ENCODE results near the genes ZNF541 and SPACA4.

GRCh38 chr19:47275116-47276286, 816 bp downstream of the INAFM1 start:
- RAMPAGE, long total RNA: no peak
- RRBS: 26% methylated on average over 18 of the region's 59 CpGs

- RAMPAGE, long total RNA: no peak
- RRBS: 93% methylated on average over 2 of the region's 12 CpGs
These were observed 8.9 kb upstream of the C5AR2 start for GRCh38 chr19:47323056-47323440.

GRCh38 chr19:47480114-47480495, 3.9 kb downstream of the KPTN start:
- RAMPAGE, long total RNA: no peak
- RRBS: no CpG with 5 or more reads among the region's 23 CpGs

- RAMPAGE, long total RNA: no peak
- RRBS: 61% methylated on average over 1 of the region's 32 CpGs
These were observed 14.7 kb downstream of the NAPA start for GRCh38 chr19:47499963-47500822.

GRCh38 chr19:47502715-47502986, 12.2 kb downstream of the NAPA start:
- RAMPAGE, long total RNA: no peak

DNA sequence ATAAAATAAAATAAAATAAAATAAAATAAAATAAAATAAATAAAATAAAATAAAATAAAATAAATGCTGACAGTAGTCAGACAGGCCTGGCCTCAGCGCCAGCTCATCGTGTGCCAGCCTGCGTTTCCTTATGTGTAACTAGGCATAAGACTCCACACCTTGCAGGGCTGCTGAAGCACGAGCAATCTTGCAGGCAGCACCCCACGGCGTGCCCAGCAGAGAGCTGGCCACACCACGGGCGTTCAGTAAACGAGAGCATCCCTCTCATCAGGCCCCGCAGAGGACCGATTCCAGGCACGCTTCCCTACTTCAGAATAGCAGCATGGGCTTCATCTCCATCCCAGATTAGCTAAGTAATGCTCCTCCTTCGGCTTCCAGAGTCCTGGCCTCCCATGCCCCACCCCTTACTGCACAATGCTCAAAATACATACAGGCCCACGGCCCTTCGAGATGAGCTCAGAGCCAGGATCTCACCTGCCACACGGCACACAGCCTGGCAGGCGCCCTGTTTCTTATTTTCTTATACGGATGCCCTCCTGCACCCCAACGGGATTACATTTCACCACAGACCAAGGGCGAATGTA, 5.5 kb downstream of the NAPA start:
- RAMPAGE, long total RNA: no peak
- RRBS: no CpG with 5 or more reads among the region's 20 CpGs

- RAMPAGE, long total RNA: no peak
- RRBS: no CpG with 5 or more reads among the region's 7 CpGs
These were observed 3.8 kb downstream of the NAPA start for GRCh38 chr19:47511059-47511536.

DNA sequence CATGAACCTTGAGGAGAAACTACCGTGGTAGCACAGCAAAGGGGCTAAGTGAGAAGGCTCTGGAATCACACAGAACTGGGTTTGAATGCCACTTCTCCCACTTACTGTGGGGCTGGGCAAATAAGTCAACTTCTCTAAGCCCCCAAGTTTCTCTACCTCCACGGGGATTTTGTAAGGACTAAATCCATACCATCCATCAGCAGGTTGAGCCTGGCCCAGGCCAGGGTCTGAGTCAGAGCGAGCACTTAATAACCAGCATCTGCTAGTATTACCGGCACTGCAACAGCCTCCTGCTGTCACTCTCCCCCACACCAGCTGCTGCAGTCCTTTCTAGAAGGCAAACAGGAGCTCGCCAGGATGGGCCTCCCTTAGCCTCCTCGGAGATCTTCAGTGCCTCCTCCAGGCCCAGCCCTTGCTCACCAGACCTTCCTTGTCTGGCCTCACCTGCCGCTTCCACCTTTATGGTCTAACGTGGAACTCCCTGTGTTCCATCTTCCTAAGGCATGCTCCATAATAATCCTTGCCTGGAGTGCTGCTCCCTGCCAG, 3.2 kb downstream of the NAPA start:
- RAMPAGE, long total RNA: no peak
- RRBS: no CpG with 5 or more reads among the region's 8 CpGs

- RAMPAGE, long total RNA: no peak
- RRBS: 27% methylated on average over 1 of the region's 32 CpGs
These were observed 672 bp downstream of the NAPA start for GRCh38 chr19:47514070-47514712.

DNA sequence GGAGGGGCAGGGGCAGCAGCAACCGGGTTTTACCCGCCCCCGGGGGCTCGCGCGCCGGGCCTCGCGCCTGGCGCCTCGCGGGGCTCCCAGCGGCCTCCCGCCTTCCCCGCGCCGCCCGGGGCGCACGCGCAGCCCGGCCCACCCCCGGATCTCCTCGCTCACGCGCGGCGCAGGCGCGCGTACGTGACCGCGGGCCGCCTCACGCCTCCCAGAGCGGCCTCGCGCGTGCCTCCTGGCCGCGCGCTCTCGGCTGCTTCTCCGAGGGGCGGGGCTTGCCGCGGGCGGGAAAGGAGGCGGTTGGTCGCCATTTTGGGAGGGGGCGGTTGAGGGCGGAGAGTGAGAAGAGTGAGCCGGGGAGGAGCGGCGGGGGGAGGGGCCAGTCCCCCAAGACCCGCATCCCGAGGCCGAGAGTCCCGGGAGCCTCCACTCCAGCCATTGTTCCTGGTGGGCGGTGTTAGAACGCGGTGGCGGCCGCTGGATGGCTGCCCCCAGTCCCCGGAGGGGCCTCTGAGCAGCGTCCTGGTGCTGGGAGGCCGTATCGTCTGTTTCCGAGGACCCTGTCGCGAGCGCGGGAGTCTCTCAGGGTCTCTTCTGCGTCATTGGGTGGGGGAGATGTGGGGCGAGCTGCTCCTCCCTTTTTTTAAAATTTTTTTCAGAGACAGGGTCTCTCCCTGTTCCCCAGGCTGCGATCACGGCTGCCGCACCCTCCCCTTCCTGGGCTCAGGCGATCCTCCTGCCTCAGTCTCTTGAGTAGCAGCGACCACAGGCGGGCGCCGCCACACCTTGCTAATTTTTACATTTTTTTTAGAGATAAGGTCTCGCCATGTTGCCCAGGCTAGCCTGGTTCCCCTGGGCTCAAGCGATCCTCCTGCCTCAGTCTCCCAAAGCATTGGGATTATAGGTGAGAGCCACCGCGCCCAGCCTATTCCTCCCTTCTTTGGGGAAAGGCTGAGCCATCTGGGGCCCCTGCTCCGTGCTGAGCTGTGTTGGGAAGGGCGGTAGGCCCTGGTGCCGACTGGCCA, at the start of gene ZNF541:
TSS of gene ZNF541 (minus strand) at position 99 of the 1,022 bp plus-strand sequence.
- RAMPAGE, long total RNA: no peak
- RRBS: 11% methylated on average over 23 of the region's 91 CpGs

DNA sequence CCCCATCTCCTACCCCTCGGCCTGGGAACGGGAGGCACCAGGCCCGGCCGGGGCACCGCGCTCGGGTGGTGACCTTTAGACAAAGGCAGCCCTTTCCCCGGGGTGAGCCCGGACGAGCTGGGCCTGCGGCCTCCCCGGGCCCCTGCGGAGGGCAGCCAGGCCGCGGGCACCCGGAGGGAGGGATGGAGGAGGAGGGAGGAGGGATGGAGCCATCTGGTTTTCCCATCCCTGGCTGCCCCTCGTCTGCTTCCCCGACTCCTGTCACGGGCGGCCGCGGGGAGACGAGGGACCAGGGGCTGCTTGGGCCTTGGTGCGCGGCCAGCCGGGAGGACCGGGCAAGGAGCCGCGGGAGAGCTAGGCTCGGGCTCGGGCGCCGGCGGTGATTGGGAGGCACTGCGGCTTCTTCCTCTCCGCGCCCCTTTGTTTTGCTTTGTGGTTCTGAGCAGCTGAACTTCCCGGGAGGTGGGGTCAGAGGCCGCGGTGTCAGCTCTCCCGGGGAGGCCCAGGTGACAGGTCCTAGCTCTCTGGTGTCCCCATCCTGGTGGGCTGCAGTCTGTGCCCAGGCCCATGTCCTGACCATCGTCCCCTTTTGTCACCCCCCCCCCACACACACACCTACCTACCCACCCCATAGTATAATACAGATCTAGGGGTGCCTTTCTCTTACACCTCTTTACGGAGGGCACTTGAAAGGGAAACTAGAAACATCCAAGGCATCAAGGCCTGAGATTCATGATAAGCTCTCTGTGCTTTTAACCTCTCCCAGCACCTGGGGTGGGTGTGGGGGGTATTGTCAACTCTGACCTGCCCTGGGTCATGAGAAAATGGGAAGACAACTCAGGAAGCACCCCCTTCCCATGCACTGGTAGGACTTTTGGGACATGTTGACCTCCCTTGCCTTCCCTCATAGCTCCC, 1.3 kb downstream of the BICRA start:
- RAMPAGE, long total RNA: no peak
- RRBS: 2% methylated on average over 20 of the region's 43 CpGs

GRCh38 chr19:47728878-47729855, 15.9 kb downstream of the EHD2 start:
- RAMPAGE, long total RNA: no peak
- RRBS: no CpG with 5 or more reads among the region's 16 CpGs

GRCh38 chr19:47750615-47751153, 5.3 kb downstream of the NOP53 start:
- RAMPAGE, long total RNA: no peak
- RRBS: 86% methylated on average over 1 of the region's 23 CpGs

DNA sequence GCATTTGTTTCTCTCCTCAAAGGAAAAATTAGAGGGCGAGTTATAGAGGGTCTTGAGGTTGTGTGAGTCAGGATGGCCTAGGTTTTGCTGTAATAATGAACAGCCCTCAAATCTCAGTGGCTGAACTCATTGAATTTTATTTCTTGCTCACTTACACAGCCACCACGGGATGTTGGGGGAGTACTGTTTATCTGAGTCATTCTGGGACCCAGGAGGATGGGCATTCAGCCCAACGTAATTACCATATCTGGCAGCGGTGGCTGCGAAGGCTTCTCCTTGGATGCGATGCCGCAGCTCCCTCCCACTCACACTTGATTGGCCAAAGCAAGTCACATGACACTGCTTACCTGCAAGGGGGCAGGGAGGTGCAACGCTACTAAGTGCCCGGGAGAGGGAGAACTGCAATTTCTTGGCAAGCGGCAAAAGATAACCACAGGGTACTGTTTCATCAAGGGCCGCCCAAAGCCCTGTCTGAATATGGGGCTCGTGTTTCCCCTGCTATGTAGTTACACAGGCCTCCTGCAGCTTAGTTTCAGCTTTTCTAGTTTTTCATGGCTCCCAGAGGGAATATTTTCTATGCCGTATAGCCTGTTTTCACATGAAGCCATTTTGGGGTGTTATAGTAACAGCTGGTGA, 19.9 kb downstream of the ZSWIM9 start:
- RAMPAGE, long total RNA: no peak
- RRBS: no CpG with 5 or more reads among the region's 13 CpGs

GRCh38 chr19:48328922-48330047, 3.9 kb downstream of the EMP3 start:
- RAMPAGE, long total RNA: no peak
- RRBS: no CpG with 5 or more reads among the region's 18 CpGs

DNA sequence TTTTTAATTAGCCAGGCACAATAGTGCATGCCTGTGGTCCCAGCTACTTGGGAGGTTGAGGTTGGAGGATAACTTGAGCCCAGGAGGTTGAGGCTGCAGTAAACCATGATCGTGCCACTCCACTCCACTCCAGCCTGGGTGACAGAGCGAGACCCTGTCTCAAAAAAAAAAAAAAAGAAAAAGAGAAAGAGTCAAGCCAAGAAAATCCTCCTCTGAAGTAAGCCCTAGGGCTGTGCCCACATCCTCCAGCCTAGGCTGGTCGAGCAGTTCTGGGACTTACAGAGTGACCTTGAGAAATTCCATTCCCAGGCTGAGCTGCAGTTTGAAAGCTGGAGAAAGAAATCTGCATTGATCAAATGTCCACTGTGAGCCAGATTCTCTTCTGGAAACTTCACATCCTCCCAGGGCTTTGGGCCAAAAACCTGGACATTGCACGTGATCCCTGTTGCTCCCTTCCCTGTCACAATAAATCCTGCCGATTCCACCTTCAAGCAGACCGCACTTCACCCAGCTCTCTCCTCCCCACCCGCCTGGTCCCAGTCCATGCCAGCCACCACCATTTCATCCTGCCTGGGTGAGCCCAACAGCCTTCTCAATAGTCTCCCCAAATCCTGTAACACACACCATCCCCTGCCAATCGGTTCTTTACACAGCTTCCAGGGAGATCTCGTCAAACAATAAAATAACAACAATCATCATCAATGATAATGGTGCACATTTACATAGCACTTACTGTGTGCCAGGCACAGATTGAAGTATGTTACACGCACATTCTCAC, 15.7 kb downstream of the TMEM143 start:
- RAMPAGE, long total RNA: no peak
- RRBS: no CpG with 5 or more reads among the region's 10 CpGs

DNA sequence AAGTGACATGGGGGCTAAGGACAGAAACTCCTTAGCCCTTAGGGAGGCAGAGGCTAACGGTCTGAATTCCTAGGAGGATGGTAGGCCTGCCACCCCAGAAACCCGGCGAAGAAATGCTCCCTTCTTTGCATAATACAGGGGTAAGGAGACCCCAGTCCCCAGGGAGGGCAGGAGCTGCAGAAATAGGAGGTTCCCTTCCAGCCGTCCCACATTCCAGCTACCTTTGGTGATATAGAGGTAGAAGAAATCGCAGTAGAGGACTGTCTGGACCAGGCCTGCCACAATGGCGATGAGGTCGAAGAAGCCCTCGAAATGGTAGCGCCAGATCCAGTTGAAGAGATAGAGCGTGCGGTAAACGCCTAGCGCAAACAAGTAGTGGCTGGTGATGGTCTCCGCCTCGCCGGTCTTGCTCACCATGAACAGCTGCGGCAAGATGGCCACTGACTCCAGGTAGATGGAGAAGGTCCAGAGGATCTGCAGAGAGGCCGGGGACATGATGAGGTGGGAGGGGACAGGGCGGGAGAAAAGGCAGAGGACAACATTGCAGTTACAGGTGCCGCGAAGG, 7.3 kb downstream of the KDELR1 start:
- RAMPAGE, long total RNA: no peak
- RRBS: 100% methylated on average over 2 of the region's 21 CpGs

DNA sequence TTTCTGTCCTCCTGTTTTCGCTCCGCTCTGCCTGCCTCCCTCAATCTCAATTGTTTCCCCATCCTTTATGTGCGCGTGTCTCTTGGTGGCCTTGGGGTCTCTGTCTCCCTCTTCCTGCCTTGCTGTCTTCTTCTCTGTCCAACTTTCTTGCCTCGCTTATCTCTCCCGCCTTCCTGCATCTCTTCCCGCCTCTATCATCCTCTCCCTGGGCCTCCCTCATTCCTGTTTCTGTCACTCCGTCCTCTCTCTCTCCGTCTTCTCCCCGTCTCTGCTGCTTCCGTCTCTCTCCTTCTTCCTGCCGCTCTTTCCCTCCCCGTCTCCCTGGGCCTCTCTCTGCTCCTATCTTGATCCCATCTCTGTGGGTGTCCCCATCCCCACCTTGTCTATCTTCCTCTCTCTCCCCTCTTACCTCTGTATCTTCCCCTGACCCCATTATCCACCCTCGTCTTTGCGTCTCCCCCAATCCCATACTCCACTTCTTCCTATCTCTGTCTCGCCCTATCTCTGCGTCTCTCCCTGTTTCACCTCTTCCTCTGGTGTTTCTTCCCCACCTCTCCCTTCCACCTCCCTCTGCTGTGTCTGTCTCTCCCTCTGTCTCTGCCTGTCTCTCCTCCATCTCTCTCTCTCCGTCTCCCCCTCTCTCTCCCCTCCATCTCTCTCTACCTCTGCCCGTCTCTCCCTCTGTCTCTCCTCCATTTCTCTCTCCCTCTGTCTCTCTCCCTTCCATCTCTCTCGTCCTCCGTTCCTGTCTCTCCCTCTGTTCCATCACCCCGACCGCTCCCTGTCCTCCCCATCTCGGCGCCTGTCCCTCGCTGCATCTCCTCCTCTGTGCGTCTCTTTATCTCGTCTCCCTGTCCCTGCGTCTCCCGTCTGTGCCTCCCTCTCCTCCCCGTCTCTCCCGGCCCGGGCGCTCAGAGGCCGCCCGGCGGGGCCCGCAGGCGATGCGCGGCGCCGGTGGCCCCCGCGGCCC, 4.3 kb downstream of the GRIN2D start:
- RAMPAGE, long total RNA: no peak
- RRBS: 4% methylated on average over 3 of the region's 45 CpGs

- RAMPAGE, long total RNA: no peak
- RRBS: 69% methylated on average over 2 of the region's 10 CpGs
These were observed 5.6 kb downstream of the GRIN2D start for GRCh38 chr19:48399163-48399351.

DNA sequence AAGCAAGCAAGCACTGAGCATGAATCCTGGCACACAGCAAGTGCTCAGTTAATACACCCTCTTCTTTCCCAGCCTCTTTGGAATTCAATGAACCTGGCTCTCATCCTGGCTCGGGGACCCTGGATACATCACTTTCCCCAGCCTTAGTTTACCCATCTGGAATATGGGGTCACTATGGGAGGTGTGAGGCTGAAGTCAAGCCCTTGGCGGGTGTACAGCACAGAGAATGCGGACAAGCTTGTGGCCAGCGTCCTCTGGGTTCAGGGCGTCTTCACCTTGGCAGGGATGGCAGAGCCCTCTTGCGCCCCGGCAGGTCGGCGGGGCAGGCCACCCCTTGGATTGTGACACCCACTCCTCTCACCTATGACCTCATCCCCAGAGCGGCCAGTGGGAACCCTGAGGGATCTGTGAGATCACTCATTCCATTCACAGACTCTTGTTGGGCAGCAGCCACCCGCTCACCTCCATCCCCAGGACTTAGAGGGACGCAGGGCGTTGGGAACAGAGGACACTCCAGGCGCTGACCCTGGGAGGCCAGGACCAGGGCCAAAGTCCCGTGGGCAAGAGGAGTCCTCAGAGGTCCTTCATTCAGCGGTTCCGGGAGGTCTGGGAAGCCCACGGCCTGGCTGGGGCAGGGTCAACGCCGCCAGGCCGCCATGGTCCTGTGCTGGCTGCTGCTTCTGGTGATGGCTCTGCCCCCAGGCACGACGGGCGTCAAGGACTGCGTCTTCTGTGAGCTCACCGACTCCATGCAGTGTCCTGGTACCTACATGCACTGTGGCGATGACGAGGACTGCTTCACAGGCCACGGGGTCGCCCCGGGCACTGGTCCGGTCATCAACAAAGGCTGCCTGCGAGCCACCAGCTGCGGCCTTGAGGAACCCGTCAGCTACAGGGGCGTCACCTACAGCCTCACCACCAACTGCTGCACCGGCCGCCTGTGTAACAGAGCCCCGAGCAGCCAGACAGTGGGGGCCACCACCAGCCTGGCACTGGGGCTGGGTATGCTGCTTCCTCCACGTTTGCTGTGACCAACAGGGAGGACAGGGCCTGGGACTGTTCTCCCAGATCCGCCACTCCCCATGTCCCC, at the start of gene SPACA4:
TSS of gene SPACA4 (plus strand) at position 420 of the 1,090 bp plus-strand sequence.
- RAMPAGE, long total RNA: no peak
- RRBS: 96% methylated on average over 4 of the region's 41 CpGs

All from hepatocyte (in vitro differentiated cells and primary cell).